AG10803 (cell line): ENCODE data around the genes CFH, CFHR3, CRB1, C1orf53 and ATP6V1G3.

- RRBS: no CpG with 5 or more reads among the region's 25 CpGs
Observed at GRCh38 chr1:194357908-194358413, 1171.5 kb upstream of the B3GALT2 start.

DNA sequence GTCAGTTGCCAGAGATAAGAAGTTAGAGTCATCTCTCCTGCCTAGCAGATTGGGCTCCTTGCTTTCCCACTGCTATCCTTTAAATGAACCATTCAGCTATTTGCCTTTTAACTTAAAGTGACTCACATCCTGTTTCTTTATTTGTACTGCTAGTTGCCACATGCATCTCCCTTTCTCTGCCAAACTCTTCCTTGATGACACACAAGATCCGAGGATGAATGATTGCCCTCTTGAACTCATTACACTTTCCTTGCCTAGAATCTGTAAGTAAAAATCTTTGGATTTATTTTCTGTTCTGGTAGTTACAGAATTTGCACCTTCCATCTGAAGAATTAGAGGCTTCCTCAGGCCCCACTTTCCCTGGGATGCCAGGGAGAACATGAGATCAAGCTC is 427.0 kb downstream of the KCNT2 start:
- RRBS: no CpG with 5 or more reads among the region's 1 CpG

GRCh38 chr1:196584518-196585283 is 23.5 kb downstream of the KCNT2 start:
- RRBS: no CpG with 5 or more reads among the region's 4 CpGs

DNA sequence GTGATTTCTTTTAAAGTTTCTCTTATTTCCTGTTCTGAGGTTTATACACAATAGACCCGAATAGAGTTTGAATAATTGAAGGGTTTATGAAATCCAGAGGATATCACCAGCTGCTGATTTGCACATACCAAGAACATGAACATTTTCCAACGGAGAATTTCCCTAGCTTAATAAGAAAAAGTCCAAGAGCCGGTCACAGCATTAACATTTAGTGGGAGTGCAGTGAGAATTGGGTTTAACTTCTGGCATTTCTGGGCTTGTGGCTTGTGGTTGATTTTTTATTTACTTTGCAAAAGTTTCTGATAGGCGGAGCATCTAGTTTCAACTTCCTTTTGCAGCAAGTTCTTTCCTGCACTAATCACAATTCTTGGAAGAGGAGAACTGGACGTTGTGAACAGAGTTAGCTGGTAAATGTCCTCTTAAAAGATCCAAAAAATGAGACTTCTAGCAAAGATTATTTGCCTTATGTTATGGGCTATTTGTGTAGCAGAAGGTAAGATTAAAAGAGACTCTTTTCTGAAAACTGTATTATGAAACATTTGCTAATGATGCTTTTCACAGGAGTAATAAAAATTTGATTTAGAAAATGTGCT is at the start of gene CFH:
CFH (plus strand) TSS at position 361 of the 593 bp plus-strand sequence.
- RRBS: no CpG with 5 or more reads among the region's 5 CpGs

GRCh38 chr1:196654308-196654717 is 2.5 kb downstream of the CFH start:
- RRBS: no CpG with 5 or more reads among the region's 2 CpGs

DNA sequence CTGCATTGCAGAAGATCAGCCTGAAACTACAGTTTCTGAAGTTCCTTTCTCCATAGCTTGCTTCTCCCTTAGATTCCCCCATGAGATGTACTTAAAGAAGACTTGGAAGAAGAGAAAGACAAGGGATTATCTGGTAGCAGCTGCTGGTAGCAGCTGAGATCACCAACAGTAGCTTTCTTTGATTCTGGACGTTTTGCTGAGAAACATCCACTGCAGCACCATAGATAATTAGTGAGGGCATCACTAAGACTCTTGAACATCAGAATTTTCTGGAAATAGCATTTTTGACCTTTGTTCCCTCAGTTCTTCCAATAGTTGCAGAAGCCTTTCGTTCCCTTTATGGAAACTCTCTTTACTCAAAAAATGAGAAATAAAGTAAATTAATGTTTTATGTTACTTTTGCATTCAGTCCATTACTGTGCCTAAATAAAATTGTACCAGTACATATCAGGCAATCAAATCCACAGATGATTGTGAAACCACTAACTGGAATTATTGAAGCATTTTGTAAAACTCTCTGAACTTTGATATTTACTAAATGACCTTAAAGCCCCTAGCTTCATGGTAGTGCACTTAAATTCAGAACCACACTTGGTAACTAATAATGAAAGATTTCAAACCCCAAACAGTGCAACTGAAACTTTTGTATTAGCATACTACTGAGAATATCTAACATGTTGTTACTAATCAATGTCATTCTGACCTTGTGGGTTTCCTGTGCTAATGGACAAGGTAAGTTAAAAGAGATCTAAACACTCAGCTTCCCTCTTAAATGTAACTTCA is at the start of gene CFHR3:
CFHR3 (plus strand) TSS at position 628 of the 783 bp plus-strand sequence.
- RRBS: no CpG with 5 or more reads among the region's 2 CpGs

- RRBS: no CpG with 5 or more reads among the region's 18 CpGs
Observed at GRCh38 chr1:196786412-196787055, 11.9 kb downstream of the CFHR3 start.

DNA sequence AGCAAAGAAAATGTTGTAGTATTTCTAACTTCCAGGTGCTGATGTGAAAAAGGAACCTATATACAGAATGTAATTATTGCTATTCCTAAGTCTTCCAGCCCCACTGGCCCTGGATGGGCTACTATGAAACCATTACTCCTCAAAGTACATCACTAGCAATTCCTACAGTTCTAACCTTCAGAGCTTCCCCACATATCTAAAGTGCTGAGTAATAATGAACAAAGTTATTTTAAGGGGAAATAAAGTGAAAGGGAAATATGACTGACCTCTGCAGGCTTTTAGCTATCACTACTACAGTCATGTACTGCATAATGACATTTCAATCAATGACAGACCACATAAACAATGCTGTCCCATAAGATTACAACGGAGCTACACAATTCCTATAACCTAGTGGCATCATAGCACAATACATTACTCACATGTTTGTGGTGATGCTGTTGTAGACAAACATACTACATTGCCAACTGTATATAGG is 22.1 kb downstream of the ZBTB41 start:
- RRBS: no CpG with 5 or more reads among the region's 1 CpG

- RRBS: no CpG with 5 or more reads among the region's 5 CpGs
Observed at GRCh38 chr1:197267876-197268483, at the start of gene CRB1. Gene CRB1, plus strand, starts transcription at chr1:197268252.

GRCh38 chr1:197464041-197464450 is 196.0 kb downstream of the CRB1 start:
- RRBS: no CpG with 5 or more reads among the region's 7 CpGs

GRCh38 chr1:197733369-197734090 is 41.8 kb downstream of the DENND1B start:
- RRBS: no CpG with 5 or more reads among the region's 7 CpGs

DNA sequence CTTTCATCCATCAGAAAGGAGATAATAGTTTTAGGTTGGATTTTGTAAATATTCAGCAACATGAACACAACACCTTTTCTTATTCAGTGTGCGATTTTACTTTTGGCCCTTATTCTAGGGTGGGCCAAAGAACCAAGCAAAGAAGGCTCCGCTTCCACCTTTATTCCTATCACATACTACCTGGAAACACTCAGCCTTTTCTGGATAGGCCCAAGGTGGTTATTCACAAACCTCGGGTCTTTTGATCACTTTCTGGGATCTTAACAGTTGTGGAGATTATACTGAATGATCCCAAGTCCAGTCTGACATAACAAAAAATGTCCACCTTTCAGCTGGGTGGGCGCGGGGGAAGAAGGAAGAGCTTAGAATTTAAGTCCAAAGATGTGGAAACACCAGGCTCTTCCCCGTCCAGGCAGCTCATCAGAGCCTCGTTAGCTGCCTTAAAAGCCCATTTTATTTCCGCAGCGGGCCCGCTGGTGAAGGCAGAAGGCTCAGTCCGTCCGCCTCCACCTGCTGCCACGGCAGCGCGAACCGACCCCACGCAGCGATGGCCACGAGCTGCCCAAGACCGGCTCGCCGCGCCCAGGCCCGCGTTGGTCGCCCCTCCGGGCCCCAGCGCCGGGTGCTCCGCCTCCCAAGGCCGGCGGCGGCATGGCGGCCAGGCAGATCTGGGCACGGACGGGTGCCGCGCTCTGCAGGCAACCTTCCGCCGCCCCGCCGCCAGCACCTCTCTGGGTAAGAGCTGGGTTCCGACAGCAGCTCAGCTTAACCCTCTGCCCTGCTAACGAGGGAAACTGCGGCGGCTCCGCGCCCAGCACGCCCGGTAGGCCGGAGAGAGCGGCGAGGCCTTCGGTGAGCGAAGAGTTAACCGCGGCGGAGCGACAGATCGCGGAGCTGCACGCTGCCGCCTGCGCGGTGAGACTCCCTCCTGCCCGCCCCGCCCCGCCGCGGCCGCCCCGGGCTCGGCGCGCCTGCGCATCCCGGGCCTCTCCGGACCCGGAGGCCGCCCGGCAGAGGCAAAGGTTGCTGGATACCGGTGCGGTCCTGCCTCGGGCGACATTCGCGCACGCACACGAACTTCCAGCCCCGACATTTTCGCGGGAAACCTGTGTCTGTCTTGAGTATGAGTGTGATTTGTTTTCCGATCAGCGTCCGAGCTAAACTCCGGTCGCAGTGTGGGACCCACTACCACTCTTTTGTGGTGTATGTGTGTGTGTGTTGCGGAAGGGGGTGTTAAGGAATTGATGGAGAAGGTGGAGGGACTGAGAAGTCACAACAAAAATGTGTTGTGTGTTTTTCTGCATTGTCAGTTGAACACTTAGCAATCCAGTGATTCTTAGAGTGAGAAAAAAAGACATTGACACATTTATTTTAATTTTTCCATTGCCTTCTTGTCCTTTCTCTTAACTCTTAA is at the start of gene C1orf53:
C1orf53 (plus strand) TSS at position 632 of the 1,414 bp plus-strand sequence.
- RRBS: 2% methylated on average over 8 of the region's 98 CpGs

- RRBS: no CpG with 5 or more reads among the region's 2 CpGs
Observed at GRCh38 chr1:198540455-198541082, at the start of gene ATP6V1G3. Gene ATP6V1G3, minus strand, starts transcription at chr1:198540680.

DNA sequence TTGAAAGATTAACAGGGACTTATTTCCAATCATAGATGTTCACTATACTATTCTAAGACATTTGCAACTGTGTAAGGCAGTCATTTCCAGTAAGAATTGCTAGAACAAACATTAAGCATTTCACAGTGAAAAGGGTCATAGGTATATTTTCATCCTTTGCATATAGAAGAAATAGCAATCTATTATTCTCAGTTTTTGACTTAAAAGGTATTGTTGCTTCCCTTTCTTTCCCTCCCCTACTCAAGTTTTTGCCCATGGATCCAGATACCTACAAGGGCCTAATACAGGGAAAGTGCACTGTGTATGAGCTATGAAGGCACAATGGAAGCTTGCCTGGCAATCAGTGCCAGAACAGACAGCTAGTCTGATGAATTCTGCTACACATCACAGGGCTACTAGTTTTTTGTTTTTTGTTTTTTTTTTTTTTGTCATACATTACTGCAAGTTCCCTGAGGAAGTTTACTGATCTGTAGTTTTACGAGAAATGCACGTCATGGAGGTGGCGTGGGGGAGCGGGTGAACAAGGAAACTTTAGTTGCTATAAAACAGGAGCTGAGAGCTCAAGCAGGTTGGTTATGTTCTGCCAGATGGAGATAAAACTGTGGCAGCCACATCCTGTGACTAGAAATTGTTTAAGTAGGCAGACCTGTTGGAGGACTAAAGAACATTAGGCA is 17.5 kb downstream of the PTPRC start:
- RRBS: no CpG with 5 or more reads among the region's 4 CpGs

DNA sequence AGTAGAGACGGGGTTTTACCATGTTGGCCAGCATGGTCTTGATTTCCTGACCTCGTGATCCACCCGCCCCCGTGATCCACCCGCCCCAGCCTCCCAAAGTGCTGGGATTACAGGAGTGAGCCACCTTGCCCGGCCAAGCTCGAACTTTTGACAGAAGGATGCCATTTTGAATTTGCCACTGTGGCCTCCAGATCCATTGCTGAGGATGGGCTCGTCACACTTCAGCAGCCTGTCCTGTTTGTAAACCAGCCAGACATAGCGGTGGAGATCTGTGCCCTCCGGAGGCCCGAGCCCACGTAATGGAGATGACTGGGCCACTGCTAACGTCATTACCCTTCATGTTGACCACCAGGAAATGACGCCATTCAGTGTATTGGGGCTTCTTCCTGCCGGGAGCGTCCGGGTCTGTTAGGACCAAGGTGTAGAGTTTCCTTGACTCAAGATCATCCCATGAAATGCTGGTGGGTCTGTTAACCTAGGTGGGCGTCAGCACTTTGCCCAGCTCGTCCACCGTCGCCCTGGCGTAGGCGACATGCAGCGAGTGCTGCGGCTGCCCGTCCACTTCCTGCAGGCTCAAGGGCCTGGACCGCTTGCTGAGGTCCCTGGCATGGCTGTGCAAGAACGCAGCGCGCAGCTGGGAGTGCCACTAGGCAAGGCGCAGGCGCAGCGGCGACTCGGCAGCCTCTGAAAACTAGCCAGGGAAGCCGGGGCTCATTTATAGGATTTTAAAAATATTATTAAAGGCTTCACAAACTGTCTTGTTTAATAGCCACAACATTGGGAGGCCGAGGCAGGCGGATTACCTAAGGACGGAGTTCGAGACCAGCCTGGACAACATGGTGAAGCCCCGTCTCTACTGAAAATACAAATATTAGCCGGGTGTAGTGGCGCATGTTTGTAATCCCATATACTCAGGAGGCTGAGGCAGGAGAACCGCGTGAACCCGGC is 40.9 kb downstream of the PTPRC start:
- RRBS: 99% methylated on average over 5 of the region's 46 CpGs

DNA sequence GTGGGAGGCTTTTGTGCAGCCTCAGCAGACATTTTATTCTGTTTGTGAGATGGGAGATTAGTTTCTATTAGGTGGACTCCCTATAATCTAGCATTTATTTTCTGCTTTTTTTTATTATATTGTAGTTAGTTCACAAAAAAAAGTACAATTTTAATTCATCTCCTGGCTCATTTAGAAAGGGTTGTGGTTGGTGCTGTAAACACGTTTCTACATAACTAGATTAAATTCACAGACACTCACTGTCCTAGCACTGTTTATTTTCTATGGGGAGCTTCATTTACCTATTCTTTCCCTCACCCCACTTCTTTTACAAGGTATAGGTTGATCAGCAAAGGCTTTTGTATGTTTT is 43.4 kb downstream of the PTPRC start:
- RRBS: no CpG with 5 or more reads among the region's 1 CpG

GRCh38 chr1:199865549-199866488 is 161.7 kb upstream of the NR5A2 start:
- RRBS: no CpG with 5 or more reads among the region's 19 CpGs

DNA sequence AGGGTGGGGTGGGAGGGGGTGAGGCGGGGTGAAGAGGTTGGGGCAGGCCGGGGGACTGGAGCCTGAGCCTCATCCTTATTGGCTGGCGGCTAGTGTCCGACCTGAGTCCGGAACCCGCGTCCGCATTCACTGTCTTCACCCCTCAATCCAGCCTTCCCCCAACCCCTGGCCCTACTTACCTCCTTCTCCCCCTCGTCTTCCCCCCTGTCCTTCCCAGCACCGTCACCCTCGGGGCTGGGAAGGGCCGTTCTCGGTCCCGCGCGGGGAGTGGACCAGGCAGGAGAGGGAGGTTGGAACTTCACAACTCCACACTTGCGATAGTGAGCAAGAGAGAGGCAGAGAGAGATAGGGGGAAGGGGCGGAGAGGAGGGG is 11.3 kb downstream of the NR5A2 start:
- RRBS: 2% methylated on average over 5 of the region's 18 CpGs

DNA sequence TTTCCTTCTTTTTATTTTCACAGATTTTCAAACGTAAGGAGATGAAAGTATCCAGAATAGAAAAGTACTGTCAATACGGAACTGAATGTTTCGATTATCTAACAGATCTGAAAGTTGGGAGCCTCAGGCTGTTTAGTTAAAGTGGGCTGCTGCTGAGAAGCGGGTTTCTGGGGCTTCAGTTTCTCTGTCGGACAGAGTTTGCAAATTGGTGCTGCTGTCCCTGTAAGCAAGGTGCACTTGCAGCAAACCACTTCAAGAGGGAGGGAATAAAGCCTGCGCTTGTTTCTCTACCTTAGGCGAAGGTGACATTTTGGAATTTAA is 15.6 kb downstream of the NR5A2 start:
- RRBS: no CpG with 5 or more reads among the region's 7 CpGs